ENCODE measurements around the genes PRKAB2, PPIAL4G, NOTCH2NLB and NUDT4B.

- PRO-cap = no peak
- RAMPAGE, long total RNA, 4 experiments = no peak in any of the 4 experiments
These were observed 2.0 kb upstream of the NUDT17 start for GRCh38 chr1:145843526-145843792.

DNA sequence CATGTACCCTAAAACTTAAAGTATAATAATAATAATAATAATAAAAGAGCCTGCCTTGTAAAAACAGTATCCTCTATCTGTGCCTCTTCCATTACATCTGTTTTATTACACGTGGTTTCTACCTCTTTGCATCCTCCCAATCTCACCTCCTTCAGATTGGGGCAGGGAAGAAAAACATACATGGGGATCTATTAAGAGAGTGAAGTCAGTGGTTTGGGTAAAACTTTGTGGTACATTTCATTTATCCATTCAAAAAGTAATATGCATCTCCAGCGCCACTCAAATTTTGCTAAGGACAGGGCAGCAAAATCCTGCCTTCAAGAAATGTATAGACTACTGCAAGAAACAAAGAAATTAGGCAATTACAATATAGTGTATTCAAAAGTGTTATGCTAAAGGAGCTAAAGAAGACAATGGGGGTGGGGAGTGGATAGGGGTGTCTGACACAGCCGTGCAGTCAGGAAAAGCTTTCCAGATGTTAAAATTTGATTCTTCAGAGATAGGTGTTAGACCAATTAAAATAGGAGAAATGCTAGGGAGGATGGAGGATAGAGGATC lies 2.4 kb upstream of the PEX11B start:
- PRO-cap = no peak
- RAMPAGE, long total RNA, 4 experiments = no peak in any of the 4 experiments

- PRO-cap = bidirectional peak, plus-strand start at chr1:145962780, minus-strand start at chr1:145962576
- RAMPAGE, long total RNA, 4 experiments = start-site peak on the minus strand in 2 of 4 experiments, at chr1:145962575-145962603 at its widest, 9 to 31 reads per replicate
These were observed 1.6 kb downstream of the ANKRD34A start for GRCh38 chr1:145962377-145963609.

- PRO-cap = bidirectional peak, plus-strand start at chr1:145988943, minus-strand start at chr1:145988621
- RAMPAGE, long total RNA, 4 experiments = no peak in any of the 4 experiments
These were observed 7.8 kb downstream of the TXNIP start for GRCh38 chr1:145988538-145989101.

- PRO-cap = unidirectional peak, minus-strand start at chr1:145990193
- RAMPAGE, long total RNA, 4 experiments = no peak in any of the 4 experiments
These were observed 6.6 kb downstream of the TXNIP start for GRCh38 chr1:145989724-145990291.

- PRO-cap = no peak
- RAMPAGE, long total RNA, 4 experiments = no peak in any of the 4 experiments
These were observed 27.5 kb upstream of the HJV start for GRCh38 chr1:146049099-146049346.

- PRO-cap = no peak
- RAMPAGE, long total RNA, 4 experiments = no peak in any of the 4 experiments
These were observed 28.9 kb upstream of the HJV start for GRCh38 chr1:146050465-146050882.

DNA sequence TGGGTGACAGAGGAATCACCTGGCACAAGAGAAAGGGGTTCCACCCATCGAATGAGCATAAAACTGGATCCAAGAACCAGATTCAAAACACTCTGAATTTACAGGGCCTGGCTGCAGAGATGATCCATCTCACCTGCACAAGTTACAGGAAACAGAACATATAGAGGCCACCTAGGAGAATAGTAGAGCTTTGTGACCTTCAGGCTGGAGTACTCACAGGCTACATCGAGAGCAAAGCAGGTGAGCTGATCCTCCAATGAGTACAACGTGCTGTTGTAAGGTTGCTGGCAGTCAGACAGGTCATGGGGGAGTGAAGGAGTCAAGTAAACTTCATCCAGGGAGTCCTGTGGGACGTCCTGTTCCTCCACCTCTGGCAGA lies 62.6 kb downstream of the PRKAB2 start:
- PRO-cap = no peak
- RAMPAGE, long total RNA, 4 experiments = no peak in any of the 4 experiments

GRCh38 chr1:147172032-147172673 lies at the start of gene PRKAB2:
Gene PRKAB2, minus strand, starts transcription at chr1:147172470.
- PRO-cap = unidirectional peak, minus-strand start at chr1:147172178; bidirectional peak, plus-strand start at chr1:147172801, minus-strand start at chr1:147172470
- RAMPAGE, long total RNA, 4 experiments = start-site peak on the minus strand in 4 of 4 experiments, at chr1:147172150-147172591 at its widest, 22 to 609 reads per replicate

DNA sequence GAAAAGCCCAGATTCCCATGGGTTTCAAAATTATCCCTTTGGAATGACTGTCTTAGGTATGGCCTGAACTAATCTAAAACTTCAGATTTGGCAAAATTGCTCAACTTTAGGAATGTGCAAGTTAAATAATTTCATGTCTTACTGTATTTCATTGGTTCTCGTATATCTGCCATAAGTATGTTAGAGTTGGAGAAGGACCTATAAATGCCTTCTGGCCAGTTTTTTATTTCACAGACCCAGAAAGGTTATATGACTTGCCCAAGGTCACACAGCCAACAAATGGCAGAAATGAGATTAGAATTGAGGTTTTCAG lies 27.3 kb downstream of the CHD1L start:
- PRO-cap = no peak
- RAMPAGE, long total RNA, 4 experiments = no peak in any of the 4 experiments

- PRO-cap = no peak
- RAMPAGE, long total RNA, 4 experiments = no peak in any of the 4 experiments
These were observed 37.5 kb downstream of the CHD1L start for GRCh38 chr1:147279918-147280400.

GRCh38 chr1:147539015-147539518 lies 2.2 kb upstream of the BCL9 start:
- PRO-cap = no peak
- RAMPAGE, long total RNA, 4 experiments = no peak in any of the 4 experiments

DNA sequence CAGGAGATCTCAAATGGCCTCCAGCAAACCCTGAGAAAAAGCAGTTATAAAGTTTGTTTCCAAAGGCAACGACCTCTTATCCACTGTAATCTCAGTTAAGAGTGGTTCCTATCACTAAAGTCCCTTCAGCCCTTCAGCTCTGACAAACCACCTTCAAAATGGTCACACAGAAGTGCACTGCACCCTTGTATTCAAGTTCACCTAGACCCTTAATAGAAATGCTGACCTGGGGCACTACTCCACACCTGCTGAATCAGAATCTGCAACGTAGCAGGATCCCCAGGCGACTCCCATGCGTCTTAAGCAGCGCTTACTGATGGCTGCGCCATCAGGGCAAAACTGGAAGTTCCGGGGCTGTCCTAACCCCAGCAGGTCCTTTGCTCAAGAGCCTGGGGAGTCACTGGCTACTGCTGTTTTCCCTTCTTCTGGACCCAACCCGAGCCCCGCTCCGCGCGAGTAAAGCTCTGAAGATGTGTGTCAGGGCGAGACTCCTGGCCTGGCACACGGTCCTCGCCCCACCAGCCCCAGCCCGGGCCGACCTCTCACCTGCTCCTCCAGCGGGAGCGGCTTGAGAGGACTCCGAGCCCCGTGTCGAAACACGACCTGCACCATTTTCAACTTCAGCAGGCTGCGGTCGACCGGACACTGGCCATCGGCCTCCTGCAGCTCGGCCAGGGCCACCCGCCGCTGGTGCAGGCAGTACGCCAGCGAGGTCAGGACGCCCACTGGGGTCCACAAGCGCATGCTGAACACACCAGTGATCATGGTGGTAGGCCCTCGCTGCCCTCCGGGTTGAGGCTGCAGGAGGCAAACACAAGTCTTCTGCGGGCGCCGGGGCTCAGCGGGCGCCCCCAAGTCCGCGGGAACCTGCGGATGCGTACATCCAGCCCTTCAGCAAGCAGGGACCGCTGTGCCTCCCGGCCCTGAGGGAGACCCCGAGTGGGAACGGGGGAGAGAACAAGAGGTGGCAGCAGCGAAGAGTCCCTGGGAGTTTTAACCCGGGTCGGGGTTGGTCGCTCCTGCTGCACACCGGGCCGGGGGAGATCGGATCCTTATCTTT lies 710 bp downstream of the ACP6 start:
- PRO-cap = no peak
- RAMPAGE, long total RNA, 4 experiments = start-site peak on the minus strand in 2 of 4 experiments, centred at positions 745 to 980 of the sequence, 7 to 25 reads per replicate

- PRO-cap = no peak
- RAMPAGE, long total RNA, 4 experiments = no peak in any of the 4 experiments
These were observed 69.4 kb upstream of the GJA8 start for GRCh38 chr1:147833040-147833750.

GRCh38 chr1:148483099-148483349 lies at the start of gene PPIAL4G:
Gene PPIAL4G, minus strand, starts transcription at chr1:148483302.
- PRO-cap = no peak
- RAMPAGE, long total RNA, 4 experiments = no peak in any of the 4 experiments

DNA sequence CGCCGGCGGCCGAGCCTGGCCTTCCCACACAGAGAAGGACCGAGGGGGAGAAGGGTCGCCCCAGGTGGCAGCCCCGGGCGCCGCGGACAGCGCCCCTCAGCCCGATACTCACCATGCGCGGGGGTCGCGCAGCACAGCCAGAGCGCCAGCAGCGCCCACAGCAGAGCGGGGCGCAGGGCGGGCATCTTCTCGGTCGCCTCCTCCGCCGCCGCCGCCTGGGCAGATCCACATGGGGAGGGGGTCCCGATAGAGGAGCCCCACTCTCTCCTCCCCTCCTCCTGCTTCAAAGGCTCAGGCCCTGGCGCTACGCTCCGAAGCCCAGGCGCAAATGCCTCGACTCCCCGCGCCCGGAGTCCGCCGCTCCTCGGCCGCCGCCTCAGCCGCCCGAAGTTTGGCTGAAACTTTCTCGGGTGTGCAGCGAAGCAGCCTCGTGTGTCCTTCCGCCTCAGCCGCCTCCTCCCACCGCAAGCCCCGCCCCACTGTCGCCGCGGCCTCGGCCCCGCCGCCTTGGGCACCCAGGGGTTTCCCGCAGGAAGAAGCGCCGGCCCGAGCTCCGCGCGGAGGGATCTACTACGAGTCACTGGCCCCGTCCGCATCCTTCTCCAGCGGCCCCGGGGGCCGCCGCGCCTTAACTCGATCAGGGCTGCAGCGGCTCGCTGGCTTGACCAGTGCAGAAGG lies at the start of gene NOTCH2NLB:
NOTCH2NLB (minus strand) TSS at position 397 of the 678 bp plus-strand sequence.
- PRO-cap = no peak
- RAMPAGE, long total RNA, 4 experiments = start-site peak on the minus strand in 1 of 4 experiments, centred at position 412 of the sequence, 107 reads per replicate

- PRO-cap = no peak
- RAMPAGE, long total RNA, 4 experiments = no peak in any of the 4 experiments
These were observed at the start of gene NUDT4B for GRCh38 chr1:148748452-148749005. Gene NUDT4B, plus strand, starts transcription at chr1:148748774.

DNA sequence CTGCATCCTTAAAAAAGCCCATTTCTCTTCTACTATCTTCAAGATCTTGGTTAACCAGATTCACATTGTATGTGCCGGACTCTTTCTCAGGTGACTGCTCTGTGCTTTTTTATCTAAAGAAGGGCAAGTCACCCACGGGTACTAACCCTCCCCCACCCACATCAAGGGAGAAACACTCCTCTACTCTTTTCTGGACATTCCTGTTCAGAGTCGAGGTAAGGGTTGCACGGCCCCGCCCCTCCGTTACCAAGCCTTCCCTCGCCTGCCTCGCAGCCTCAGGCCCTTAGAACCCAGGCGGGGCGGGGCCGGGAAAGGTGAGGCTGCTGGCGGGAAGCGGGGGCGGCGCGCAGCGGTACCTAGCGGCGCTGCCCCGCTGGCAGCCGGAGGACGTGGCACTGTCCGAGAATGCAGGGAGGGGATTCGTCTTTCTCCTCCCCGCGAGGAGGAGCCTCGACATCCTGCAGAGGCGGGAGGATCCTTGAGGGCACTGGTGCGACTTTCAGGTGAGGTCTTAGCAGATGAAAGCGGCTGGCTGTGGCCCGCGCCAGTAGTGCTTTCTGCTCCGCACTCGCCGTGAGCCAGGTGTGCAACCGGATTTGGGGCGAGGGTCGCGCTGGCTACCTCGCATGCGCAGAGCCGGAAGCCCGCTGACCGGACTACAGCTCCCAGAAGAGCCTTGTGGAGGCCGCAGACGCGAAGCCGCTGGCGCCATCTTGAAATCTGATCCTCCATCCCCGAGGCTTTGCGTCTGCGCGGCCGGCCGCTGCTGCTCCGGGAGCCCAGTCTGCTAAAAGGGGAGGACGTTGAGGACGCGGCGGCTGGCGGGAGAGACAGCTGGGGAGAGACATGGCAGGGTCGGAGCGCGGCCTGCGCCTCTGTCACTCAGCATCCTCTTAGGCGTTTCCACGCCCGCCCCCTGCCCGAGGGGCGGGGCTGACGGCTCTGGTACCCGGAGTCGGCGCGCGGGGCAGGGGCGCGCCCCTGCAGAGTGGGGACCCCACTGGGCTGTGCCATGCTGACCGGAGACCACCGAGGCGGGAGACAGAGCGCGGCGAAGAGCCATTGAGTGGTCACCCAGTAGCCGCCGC lies 107.8 kb downstream of the PDE4DIP start:
- PRO-cap = bidirectional peak, plus-strand start at position 737 of the sequence, minus-strand start at position 425 of the sequence; unidirectional peak, plus-strand start at position 948 of the sequence
- RAMPAGE, long total RNA, 4 experiments = start-site peak on the plus strand in 1 of 4 experiments, centred at positions 774 to 938 of the sequence, 77 to 175 reads per replicate

DNA sequence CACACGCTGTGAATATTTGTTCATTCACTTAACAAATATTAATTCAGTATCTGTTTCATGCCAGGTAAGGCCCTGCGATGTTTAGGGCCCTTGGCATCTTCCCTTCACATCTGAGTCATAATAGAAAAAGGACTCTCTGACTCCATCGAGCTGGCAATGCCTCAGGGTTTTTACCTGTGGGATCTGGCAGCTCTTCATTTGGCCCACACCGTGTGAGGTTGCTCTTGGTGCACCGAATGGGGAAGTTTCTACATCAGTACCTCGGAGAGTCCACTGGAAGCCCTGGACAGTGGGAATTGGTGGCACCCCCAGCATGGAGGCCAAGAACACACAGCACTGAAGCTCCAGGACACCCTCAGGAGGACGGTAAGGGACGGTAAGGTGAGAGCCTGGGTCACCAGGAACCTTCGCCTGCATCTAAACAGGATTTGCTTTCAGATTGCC lies 5.1 kb downstream of the NBPF9 start:
- PRO-cap = no peak
- RAMPAGE, long total RNA, 4 experiments = no peak in any of the 4 experiments

- PRO-cap = unidirectional peak, minus-strand start at chr1:149162944
- RAMPAGE, long total RNA, 4 experiments = no peak in any of the 4 experiments
These were observed 59.3 kb upstream of the NBPF9 start for GRCh38 chr1:149162775-149163020.